Skeletal muscle tissue (tissue), 7 donors: ENCODE measurements around a stretch of chr2.

GRCh38 chr2:7090071-7090551 lies 172.9 kb downstream of the RNF144A start:
- PRO-cap, 3 experiments, result no peak in any of the 3 experiments
- RAMPAGE, long total RNA, result no peak
- RRBS, 2 experiments, result 82 to 88% methylated on average over 2 of the region's 17 CpGs

- PRO-cap, 3 experiments, result no peak in any of the 3 experiments
- RAMPAGE, long total RNA, result no peak
- RRBS, 2 experiments, result no CpG with 5 or more reads among the region's 5 CpGs
Measured at GRCh38 chr2:7726882-7727591, 809.8 kb downstream of the RNF144A start.

DNA sequence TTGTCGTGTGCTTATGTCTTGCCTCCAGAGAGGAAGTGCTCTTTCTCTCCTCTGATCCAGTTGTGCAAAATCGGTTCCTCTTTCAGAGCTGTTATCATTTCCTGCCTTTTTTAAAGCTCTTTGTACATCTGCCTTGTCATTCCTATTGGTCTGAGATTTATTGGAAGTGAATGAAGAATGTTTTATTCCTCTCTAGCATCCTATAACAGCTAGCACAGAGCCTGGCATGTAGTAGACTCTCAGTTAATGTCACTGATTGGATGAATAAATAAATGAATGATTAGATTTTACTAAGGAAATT lies 623.1 kb upstream of the ID2 start:
- PRO-cap, 3 experiments, result no peak in any of the 3 experiments
- RAMPAGE, long total RNA, result no peak
- RRBS, 2 experiments, result no CpG with 5 or more reads among the region's 2 CpGs

- PRO-cap, 3 experiments, result no peak in any of the 3 experiments
- RAMPAGE, long total RNA, result no peak
- RRBS, 2 experiments, result no CpG with 5 or more reads among the region's 4 CpGs
Measured at GRCh38 chr2:8090813-8091526, 590.9 kb upstream of the ID2 start.

GRCh38 chr2:8118908-8119397 lies 562.9 kb upstream of the ID2 start:
- PRO-cap, 3 experiments, result no peak in any of the 3 experiments
- RAMPAGE, long total RNA, result no peak
- RRBS, 2 experiments, result no CpG with 5 or more reads among the region's 7 CpGs

- PRO-cap, 3 experiments, result no peak in any of the 3 experiments
- RAMPAGE, long total RNA, result no peak
- RRBS, 2 experiments, result no CpG with 5 or more reads among the region's 21 CpGs
Measured at GRCh38 chr2:8193482-8194777, 487.9 kb upstream of the ID2 start.

GRCh38 chr2:8303480-8304117 lies 378.3 kb upstream of the ID2 start:
- PRO-cap, 3 experiments, result no peak in any of the 3 experiments
- RAMPAGE, long total RNA, result no peak
- RRBS, 2 experiments, result no CpG with 5 or more reads among the region's 14 CpGs

DNA sequence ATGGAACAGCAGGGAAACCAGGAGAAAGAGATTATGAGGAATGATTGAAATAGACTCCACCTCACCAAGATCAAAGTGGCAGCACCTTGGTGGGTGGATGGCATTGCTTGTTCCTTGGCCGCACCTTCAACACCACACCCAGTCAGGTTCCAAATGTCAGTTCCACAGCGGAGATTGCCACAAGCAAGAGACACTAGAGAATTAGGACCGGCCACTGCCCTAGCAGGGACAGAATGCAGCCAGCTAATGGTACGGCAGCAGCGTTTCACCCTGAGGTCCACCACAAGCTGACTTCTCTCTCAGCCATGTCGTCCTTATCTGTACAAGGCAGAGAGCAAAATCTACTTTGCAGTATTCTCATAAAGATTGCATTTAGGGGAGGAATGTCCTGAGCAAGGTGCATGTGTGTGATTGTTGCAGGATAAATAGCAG lies 228.8 kb upstream of the ID2 start:
- PRO-cap, 3 experiments, result no peak in any of the 3 experiments
- RAMPAGE, long total RNA, result no peak
- RRBS, 2 experiments, result no CpG with 5 or more reads among the region's 6 CpGs

- PRO-cap, 3 experiments, result no peak in any of the 3 experiments
- RAMPAGE, long total RNA, result no peak
- RRBS, 2 experiments, result 70 to 85% methylated on average over 3 of the region's 18 CpGs
Measured at GRCh38 chr2:8477279-8478450, 204.2 kb upstream of the ID2 start.

DNA sequence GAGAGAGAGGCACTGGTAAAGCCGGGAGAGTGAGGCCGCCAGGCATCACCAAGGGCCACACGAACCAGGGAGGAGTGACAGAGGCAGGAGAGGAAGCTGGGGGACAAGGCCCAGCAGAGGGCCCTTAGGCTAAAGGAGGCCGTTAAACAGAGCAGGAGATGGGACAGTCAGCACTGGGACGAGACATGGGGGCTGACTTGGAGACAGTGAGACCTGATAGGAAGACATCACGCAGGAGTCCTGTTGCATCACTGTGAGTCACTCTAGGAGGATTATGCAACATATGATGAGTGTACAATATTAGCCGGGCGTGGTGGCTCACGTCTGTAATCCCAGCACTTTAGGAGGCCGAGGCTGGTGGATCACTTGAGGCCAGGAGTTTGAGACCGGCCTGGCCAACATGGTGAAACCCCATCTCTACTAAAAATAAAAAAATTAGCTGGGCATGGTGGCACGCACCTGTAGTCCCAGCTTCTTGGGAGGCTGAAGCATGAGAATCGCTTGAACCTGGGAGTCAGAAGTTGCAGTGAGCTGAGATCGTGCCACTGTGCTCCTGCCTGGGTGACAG lies 83.5 kb upstream of the ID2 start:
- PRO-cap, 3 experiments, result no peak in any of the 3 experiments
- RAMPAGE, long total RNA, result no peak
- RRBS, 2 experiments, result no CpG with 5 or more reads among the region's 14 CpGs

DNA sequence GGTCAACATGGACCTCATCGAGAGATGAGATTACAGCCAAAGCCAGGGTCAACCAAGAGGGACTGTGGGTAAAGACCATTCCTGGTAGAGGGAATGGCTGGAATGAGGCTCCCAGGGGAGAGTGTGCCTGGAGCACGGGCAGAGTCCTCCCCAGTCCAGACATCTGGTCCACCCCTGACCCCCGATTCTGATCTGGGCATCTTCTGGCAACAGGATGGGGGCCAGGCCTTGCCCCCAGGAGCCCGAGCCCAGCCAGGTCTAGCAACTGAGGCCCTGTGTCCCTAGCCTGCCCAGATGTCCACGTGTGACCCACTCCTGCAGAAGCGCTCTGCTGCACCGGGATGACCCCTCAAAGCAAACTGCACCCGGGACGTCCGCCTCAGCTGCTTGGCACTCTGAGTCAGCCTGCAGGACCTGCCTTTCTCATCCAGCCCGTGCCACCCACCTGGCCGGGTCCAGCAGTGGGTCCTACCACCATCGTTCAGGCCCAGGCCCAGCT lies 56.3 kb upstream of the ID2 start:
- PRO-cap, 3 experiments, result no peak in any of the 3 experiments
- RAMPAGE, long total RNA, result no peak
- RRBS, 2 experiments, result 88 to 98% methylated on average over 5 of the region's 13 CpGs

DNA sequence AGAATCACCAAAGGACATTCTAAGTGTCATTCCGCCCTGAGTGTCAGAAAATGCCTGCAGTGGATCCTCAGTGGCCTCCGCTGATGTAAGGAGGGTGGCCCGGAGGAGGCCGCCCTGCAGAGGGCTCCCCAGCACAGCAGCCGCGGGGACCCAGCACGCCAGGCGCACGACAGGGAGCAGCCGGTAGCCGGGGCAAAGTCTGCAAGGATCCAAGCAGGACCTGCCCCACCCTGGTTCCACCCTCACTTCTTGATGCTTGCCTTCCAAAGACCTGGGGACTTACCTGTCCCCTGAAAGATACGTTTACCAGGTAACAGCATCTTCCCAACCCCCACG lies 54.1 kb upstream of the ID2 start:
- PRO-cap, 3 experiments, result no peak in any of the 3 experiments
- RAMPAGE, long total RNA, result no peak
- RRBS, 2 experiments, result 76 to 83% methylated on average over 6 of the region's 13 CpGs

GRCh38 chr2:8665268-8665626 lies 16.6 kb upstream of the ID2 start:
- PRO-cap, 3 experiments, result no peak in any of the 3 experiments
- RAMPAGE, long total RNA, result no peak
- RRBS, 2 experiments, result no CpG with 5 or more reads among the region's 8 CpGs

GRCh38 chr2:8677609-8678605 lies 3.9 kb upstream of the ID2 start:
- PRO-cap, 3 experiments, result peak in 1 of 3 experiments; most common plus-strand start chr2:8678207 (in 1); most common minus-strand start chr2:8678106 (in 1)
- RAMPAGE, long total RNA, result no peak
- RRBS, 2 experiments, result no CpG with 5 or more reads among the region's 41 CpGs

DNA sequence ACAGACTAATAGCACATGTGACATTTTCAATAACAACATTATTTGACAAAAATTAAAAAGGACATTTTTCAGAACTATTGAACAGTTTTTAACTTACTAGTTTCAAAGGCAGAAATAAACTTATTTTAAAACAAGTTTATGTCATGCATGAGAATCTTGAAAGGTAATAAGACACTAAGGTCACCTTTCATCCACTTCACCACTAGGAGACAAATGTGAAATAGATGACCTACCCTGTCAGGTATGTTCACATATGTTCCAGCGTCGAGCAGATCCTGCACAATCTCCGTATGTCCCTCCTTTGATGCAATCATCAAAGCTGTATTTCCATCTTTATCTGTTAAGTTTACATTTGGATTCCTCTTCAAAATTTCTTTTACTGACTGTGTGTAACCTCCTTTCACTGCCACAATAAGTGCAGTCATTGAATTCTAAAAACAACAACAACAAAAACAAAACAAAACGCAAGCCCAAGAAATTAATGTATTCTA lies 34.7 kb downstream of the KIDINS220 start:
- PRO-cap, 3 experiments, result no peak in any of the 3 experiments
- RAMPAGE, long total RNA, result no peak
- RRBS, 2 experiments, result no CpG with 5 or more reads among the region's 4 CpGs

- PRO-cap, 3 experiments, result peak in 1 of 3 experiments; most common plus-strand start chr2:8821533 (in 1); most common minus-strand start chr2:8821482 (in 1)
- RAMPAGE, long total RNA, result no peak
- RRBS, 2 experiments, result no CpG with 5 or more reads among the region's 4 CpGs
Measured at GRCh38 chr2:8821151-8821624, 16.2 kb downstream of the KIDINS220 start.

DNA sequence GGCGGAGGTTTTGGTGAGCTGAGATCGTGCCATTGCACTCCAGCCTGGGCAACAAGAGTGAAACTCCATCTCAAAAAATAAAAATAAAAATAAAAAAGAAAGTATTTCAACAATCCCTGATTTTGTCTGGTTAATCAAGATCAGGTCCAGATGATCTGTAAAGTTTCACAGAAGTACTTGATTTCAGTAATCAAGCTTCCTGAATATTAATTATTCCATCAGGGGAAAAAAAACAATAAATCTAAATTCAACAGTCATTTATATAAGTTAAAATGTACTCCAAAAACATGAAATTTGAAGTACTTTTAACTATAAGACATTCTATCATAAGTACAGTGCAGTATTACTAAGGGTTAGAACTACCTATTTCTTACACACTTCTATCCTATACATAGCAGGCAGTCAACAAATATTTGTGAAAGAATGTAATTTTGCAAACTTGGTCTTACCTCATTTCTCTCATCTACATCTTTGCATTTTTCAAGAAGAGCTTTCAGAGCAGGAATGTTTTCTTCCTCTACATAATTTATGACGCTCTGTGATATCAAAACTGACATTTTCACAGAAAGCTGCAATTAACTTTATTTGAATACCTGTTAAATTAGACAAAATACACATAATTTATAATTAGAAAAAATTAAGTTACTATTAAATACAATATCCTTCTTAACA lies 10.7 kb downstream of the KIDINS220 start:
- PRO-cap, 3 experiments, result no peak in any of the 3 experiments
- RAMPAGE, long total RNA, result no peak
- RRBS, 2 experiments, result no CpG with 5 or more reads among the region's 3 CpGs

DNA sequence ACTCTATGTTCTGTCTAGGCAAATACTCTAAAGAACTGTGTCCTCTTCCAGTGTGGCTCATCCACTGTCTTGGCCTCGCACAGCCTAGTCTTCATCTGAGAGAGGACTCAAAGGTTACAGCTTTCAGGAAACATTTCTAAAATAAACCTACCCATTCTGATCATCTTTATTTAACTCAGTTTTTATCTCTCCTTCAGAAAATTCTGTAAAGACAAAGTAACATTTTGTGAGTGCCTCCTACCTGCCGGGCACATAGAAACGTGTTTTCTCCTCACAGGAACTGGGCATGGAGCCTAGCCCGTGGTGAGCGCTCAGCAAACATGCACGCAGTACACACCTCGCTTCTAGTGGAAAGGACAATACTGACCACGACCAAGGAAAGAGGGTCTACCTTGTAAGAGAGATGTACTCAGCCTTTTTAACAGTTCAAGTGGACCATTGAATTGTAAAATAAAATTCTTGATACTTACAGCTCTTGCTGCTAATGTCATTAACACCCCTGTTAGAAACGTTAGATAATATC lies 24.8 kb upstream of the KIDINS220 start:
- PRO-cap, 3 experiments, result no peak in any of the 3 experiments
- RAMPAGE, long total RNA, result no peak
- RRBS, 2 experiments, result no CpG with 5 or more reads among the region's 9 CpGs

GRCh38 chr2:9168915-9169178 lies 37.8 kb upstream of the ASAP2 start:
- PRO-cap, 3 experiments, result no peak in any of the 3 experiments
- RAMPAGE, long total RNA, result no peak
- RRBS, 2 experiments, result no CpG with 5 or more reads among the region's 3 CpGs

GRCh38 chr2:9178231-9178744 lies 28.3 kb upstream of the ASAP2 start:
- PRO-cap, 3 experiments, result no peak in any of the 3 experiments
- RAMPAGE, long total RNA, result no peak
- RRBS, 2 experiments, result no CpG with 5 or more reads among the region's 1 CpG